A549 (cell line): ENCODE measurements around the gene ZFP36L2.

DNA sequence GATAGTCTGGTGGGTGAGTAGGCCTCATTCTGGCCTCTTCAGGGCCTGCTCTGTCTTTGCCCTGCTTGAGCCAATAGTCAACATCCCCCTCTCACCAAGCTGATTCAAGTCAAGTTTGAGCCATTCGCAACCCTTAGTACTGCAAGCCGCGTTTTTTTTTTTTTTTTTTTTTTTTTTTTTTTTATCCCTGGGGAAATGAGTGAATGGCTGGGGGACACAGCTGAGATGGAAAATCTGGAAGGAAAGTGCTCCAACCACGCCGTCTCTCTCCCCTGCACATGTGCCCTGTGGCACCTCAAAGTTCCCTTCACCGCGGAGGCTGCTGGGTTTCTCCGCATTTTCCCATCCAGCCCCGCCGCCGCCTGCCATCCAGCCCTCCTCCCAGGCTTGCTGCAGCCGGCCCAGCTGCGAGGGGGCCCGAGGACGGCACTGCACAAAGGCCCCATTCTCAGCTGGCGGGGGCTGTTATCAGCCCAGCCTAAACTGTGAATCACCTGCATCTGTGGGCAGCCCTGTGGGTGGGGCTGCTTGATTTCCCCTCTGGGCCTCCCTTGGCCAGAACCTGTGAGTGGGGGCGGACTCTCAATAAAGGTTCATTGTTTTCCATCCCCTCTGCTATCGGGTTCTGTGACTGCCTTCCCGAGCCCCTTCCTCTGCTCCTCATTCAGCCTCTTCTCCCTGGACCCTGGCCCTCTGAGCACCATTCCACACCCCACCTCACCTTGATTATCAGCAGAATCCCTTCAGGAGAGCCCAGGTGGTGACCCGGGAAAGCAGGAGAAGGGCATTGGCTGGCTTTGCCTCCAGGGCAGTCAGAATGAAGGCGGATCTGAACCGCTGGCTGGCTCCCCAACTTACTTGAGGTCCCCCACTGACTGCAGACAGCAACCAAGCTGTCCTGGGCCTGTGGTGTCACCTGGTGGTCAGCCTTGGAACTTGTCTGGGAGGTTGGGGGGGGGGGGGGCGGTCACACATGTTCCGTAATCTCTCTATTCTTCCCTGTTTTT, 204.6 kb downstream of the ZFP36L2 start:
- PRO-cap, result no peak
CAGE:
- cytosol, long polyA plus RNA, result no peak
- long polyA plus RNA, result no peak
- nucleus, long polyA plus RNA, result no peak

- PRO-cap, result no peak
CAGE:
- cytosol, long polyA plus RNA, result no peak
- long polyA plus RNA, result no peak
- nucleus, long polyA plus RNA, result no peak
These were observed 187.1 kb downstream of the ZFP36L2 start for GRCh38 chr2:43039112-43039841.

DNA sequence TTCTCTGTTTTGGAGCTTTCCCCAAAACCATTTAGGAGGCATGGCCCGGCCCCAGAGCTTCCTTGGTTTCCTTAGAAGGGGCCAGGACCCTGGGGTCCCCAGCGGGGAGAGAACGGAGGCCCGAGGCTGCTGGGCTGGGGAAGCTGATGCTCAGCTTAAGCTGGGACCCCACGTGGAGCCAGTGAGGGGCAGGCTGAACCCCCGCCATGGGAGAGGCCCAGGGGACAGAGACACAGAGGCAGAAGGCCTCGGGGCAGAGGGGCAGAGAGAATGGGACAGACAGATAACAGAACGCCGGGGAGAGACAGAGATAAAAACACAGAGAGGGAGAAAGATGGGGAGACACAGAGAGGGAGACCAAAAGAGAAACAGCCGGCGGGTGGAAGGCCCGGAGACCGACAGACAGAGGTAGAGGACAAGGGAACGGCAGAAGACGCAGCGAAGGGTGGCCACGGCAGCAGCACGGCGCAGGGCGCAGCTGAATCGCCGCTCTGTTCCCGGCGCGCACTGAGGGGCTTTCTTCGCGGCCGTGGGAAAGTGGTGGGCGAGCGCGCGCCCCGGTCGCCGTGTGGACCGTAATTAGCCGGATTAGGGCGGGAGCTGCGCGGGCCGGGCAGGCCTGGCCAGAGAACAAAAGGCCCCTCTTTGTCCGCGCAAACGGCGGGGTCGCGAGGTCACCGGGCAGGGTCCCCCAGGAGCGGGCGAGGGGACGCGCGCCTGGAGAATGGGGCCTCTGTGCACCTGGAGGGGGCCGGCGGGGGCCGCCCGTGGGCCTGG, 158.5 kb downstream of the ZFP36L2 start:
- PRO-cap, result no peak
CAGE:
- cytosol, long polyA plus RNA, result no peak
- long polyA plus RNA, result no peak
- nucleus, long polyA plus RNA, result no peak

GRCh38 chr2:43136643-43137468, 89.5 kb downstream of the ZFP36L2 start:
- PRO-cap, result no peak
CAGE:
- cytosol, long polyA plus RNA, result no peak
- long polyA plus RNA, result no peak
- nucleus, long polyA plus RNA, result no peak

DNA sequence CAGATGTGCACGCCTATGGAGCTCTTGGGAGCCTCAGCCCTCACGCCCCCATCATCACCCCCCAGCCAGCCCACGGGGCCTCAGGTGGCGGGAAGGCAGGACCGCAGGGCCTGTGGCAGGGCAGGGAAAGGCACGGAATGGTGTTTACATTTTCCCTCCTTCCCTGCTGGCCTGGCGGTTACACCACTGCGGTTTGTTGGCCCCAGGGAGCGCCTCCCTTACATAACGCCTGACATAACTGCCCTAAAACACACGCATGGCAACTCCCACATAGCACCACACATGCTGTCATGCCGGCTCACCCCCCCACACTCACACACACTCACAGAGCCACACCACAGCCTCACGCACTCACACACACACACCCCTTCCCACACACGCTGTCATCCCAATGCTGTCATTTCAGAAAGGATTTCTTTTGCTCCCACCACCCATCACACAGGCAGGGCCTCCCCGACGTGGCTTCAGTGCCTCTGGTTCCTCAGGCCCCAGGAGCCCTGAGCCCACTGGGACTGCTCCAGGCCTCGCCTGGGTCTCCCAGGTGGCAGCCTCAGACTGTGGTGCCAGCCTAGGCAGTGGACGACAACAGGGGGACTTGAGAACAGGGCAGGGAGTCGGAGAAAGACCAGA, 15.7 kb downstream of the ZFP36L2 start:
- PRO-cap, result no peak
CAGE:
- cytosol, long polyA plus RNA, result no peak
- long polyA plus RNA, result no peak
- nucleus, long polyA plus RNA, result no peak

- PRO-cap, result no peak
CAGE:
- cytosol, long polyA plus RNA, result no peak
- long polyA plus RNA, result no peak
- nucleus, long polyA plus RNA, result no peak
These were observed 1.8 kb downstream of the ZFP36L2 start for GRCh38 chr2:43224600-43225014.

DNA sequence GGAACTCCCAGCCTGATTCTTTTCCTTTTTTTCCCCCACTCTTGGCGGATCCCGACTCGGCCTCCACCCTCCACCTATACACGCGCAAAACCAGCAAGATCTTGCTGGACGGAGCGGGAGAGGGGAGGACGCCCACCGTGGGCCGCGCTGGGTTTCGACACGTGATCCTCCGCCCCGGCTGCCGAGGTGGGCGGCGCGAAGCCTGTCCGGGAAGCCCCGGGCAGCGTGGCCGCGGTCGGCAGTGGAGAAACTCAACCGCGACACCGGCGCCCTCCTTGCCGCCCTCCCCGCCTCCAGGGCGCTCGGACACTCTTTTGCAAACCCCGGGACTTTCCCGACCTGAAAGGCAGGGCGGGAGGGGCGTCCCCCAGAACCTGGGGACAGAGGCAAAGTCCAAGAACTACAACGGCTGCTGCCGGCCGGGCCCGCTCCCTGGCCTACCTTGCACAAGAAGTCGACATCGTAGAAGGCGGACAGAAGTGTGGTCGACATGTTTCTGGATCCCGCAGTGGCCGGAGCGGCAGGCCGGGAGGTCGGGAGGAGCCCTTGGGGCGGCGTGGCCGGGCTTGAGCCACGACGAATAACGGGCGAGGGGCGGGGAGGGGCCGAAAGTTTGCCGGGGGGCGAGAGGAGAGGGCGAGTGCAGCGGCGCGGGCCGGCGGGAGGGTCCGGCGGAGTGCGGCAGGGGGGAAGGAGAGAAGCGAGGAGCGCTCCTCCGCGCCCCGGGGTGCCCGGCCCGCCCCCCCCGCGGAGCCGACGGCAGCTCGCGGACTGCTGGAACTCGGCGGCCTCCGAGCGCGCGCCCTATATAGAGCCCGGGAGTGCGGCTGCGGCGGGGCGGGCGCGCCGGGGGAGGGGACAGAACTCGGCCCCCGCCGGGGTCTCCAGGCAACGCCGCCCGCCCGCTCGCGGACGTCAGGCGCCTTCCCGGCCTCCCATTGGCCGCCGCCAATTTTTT, at the start of gene ZFP36L2:
ZFP36L2 (minus strand) TSS at position 783 of the 958 bp plus-strand sequence.
- PRO-cap, result bidirectional peak, plus-strand start at position 211 of the sequence, minus-strand start at position 88 of the sequence; bidirectional peak, plus-strand start outside the sequence, minus-strand start at position 783 of the sequence
CAGE:
- cytosol, long polyA plus RNA, result start-site peak on the minus strand centred at position 800 of the sequence, 125 bp wide, 93 and 58 reads in 2 replicates
- long polyA plus RNA, result start-site peak on the minus strand centred at position 739 of the sequence, 185 bp wide, 56 and 29 reads in 2 replicates
- nucleus, long polyA plus RNA, result start-site peak on the minus strand centred at position 765 of the sequence, 188 bp wide, 86 and 104 reads in 2 replicates

DNA sequence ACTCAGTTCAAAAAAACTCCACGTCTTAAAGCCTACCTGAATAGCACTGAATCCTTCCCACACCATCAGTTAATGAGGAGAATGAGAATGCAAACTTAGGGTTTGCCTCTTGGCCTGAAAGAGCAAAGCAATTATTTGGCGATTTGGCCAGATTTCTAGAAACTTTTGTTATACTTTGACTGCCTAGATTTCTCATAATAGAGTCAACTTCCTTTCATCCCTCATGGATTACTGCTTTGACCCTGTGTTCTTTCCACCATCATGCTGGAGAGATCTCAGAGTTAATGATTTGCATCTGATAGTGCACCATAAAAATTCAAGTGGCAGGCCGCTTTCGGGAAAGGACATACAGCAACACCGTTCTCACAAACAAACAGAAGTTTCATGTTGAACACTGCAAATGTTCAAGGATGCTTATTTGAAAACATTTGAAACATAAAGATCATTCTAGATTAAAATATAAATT, 143.7 kb upstream of the ZFP36L2 start:
- PRO-cap, result no peak
CAGE:
- cytosol, long polyA plus RNA, result no peak
- long polyA plus RNA, result no peak
- nucleus, long polyA plus RNA, result no peak

GRCh38 chr2:43445197-43445745, 150.6 kb downstream of the THADA start:
- PRO-cap, result no peak
CAGE:
- cytosol, long polyA plus RNA, result no peak
- long polyA plus RNA, result no peak
- nucleus, long polyA plus RNA, result no peak

DNA sequence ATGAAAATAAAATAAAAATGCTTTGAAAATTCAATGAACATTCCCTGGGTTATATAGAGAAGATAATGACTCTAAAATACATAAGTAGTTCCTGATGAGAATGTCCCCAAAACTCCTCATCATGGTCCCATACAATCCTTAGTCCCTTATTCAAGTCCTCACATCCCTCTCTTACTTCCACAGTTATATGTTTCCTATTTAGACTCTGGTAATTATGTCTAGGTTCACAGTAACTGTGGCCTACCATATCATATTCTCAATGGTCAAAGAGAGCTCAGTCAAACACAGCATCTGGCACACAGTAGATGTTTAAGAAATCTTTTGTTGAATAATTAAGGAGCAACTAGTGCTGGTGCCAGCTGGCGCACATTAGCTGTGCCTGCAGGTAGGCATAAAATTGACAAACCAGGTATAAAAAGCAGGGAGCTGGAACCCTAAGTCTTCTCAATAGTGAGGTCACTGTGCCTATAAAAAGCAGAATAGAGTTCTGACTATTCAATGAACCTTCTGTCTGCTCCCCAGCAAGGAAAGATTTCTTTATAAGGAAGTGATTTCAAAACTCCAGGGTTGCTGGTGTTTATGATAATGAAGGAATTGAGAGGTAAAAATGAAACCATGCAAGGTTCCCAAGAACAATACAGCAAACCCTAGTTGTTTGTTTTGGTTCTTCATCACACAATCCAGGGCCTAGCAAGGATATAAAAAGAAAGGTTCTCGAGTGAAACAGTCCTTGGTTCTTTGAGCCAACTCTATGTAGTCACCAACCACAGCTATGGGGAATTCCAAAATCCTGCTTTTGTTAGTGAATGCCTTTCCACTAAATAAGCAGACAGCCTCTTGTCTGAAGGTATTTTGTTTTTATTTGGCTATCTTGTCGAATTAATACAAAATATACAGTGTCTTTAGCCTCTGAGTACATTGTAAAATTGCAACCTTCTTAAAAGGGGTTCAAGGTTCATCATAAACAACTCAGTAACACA, 76.1 kb downstream of the THADA start:
- PRO-cap, result no peak
CAGE:
- cytosol, long polyA plus RNA, result no peak
- long polyA plus RNA, result no peak
- nucleus, long polyA plus RNA, result no peak

- PRO-cap, result no peak
CAGE:
- cytosol, long polyA plus RNA, result no peak
- long polyA plus RNA, result no peak
- nucleus, long polyA plus RNA, result no peak
These were observed 6.2 kb downstream of the DYNC2LI1 start for GRCh38 chr2:43780043-43780497.

- PRO-cap, result no peak
CAGE:
- cytosol, long polyA plus RNA, result no peak
- long polyA plus RNA, result no peak
- nucleus, long polyA plus RNA, result no peak
These were observed 79.7 kb upstream of the LRPPRC start for GRCh38 chr2:44075373-44076078.

DNA sequence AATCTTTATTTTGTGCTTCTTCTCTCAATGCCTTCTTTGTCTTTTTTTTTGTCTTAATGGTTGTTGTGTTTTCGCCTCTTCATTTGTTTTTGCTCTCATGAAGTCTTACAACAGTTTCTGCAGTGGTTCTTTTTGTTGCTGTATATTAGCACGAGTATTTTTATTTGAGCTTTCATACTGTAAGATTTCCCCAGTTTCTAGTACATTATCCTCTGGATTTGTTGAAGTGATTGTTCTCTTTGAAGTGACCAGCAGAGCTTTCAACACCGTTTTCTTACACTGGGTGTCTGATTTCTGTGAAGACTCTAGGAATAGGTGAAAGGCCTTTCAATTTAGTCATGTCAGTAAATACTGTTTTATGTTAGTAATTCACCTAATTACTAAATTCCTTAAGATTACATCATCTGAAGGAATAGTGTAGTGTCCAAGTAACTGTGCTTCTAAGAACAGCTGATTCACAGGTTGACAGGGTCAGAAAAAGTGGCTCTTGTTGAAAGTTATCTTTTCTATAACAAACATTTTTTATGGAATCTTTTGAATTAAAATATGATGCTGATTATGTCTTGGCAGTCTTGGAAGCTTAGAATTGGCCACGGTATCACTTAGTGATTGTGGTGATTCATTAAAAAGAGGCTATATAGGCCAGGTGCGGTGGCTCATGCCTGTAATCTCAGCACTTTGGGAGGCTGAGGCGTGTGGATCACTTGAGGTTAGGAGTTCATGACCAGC, 2.4 kb downstream of the PPM1B start:
- PRO-cap, result no peak
CAGE:
- cytosol, long polyA plus RNA, result no peak
- long polyA plus RNA, result no peak
- nucleus, long polyA plus RNA, result no peak

DNA sequence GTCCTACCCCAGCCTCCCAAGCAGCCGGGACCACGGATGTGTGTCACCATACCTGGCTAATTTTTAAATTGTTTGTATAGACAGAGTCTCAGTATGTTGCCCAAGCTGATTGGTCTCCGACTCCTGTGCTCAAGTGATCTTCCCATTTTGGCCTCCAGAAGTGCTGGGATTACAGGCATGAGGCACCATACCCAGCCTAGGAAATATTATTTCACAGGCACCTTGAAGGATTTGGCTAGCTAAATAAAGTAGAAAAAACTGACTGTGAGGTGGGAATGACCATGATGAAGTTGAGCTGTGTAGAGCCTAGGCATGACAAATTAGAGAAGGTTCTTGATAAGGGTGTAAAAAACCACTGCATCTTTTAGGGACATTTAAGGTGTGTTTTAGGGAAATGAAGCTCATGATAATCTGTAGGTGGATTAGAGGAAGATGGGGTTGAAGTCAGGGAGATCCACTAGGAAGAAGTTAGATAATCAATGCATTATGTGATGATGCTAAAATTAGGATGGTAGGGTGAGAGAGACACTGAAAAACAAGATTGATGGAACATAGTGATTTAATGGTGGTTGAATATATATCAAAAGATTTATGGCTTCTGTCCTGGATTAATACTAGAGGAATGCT, 12.5 kb downstream of the PPM1B start:
- PRO-cap, result no peak
CAGE:
- cytosol, long polyA plus RNA, result no peak
- long polyA plus RNA, result no peak
- nucleus, long polyA plus RNA, result no peak

- PRO-cap, result no peak
CAGE:
- cytosol, long polyA plus RNA, result no peak
- long polyA plus RNA, result no peak
- nucleus, long polyA plus RNA, result no peak
These were observed 10.4 kb downstream of the PREPL start for GRCh38 chr2:44350742-44351385.

DNA sequence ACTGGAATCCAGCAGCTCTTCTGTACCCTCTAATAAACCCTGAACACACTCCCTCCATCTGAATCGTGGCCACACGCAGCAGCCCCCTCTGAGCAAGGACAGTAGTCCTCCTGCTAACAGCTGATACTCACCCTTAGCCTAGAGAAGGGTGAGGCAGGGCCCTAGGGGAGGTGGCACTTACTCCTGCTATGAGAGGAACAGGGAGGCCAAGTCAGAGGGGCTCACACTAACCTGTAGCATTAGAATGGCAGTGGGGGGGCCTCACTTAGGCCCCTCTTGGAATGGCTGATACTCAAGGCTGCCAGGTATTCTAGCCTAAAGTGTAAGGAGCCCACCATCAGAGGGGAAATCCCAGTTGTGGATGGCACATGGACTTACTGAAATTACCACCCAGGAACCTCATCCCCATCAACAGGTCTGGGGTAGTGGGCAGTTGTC, 185.8 kb upstream of the SIX3 start:
- PRO-cap, result no peak
CAGE:
- cytosol, long polyA plus RNA, result no peak
- long polyA plus RNA, result no peak
- nucleus, long polyA plus RNA, result no peak

DNA sequence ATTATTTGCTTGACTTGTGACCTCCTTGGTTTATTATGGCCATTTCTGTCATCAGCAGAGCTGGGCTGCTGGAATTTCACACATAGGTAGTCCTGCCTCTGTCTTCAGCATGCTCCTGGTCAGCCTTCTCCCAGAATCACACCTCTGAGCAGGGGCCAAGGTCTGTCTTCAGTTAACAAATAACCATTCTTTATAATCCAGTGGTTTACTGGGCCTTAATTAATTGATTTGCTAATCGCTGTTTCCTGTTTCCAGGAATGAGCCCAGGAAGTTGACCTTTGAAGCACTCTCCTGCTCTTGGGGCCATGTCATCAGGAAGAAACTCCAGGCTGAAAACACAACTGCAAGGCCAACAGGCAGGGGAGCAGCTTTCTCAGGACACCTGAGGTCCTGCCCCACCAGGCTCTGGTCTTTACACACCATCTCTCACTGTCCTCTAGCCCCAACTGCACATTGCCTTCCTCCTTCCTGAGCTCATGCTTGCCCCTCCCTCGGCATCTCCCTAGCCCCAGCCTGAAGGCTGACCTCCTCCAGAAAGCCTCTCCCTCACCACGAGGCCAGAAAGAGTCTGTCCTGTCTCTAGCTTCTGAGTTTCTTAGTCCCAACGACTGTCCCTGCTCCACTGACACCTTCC, 278.4 kb downstream of the SRBD1 start:
- PRO-cap, result no peak
CAGE:
- cytosol, long polyA plus RNA, result no peak
- long polyA plus RNA, result no peak
- nucleus, long polyA plus RNA, result no peak

DNA sequence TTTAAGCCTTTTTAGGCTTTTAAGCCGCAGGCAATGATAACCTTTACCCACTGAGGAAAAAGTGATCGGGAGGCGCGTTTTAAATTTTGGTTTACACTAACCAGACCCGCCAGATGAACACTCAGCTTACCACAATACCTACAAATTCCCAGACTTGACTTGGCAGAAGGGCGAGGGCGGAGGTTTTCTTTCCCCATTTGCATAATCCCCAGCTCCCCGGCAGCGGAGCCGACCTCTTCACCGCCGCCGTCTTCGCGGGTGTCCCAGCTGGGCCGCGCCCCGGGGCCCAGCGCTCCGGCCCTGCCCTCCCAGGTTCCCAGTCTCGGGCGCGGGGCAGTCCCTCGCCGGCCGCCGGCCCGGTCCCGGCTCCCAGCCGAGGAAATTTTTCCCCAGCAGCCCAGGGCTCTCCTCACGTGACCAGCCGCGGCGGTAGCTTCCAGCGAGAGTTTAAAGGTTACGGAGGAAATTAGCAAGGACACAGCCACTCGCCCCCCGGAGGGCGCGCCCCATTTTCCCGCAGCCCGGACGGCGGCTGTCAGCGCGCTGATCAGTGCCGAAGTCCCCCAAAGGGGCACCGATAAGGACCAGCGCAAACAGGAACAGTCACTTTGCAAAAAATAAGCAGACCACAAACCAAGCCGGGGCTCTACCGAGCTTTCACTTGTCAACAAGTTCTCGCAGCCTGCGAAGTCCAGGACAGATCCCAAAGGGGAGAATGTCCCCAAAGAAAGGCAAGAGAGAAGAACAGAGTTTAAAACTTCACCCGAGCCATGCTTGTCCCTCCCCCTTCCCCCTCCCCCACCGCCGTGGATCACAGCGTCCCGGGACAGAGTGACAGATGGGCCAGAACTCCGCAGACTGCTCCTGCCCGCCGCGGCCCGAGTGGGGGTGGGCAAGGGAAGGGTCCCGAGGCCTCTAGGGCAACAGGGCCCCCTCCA, 1.4 kb upstream of the PRKCE start:
- PRO-cap, result bidirectional peak, plus-strand start at position 472 of the sequence, minus-strand start at position 369 of the sequence
CAGE:
- cytosol, long polyA plus RNA, result no peak
- long polyA plus RNA, result no peak
- nucleus, long polyA plus RNA, result no peak

DNA sequence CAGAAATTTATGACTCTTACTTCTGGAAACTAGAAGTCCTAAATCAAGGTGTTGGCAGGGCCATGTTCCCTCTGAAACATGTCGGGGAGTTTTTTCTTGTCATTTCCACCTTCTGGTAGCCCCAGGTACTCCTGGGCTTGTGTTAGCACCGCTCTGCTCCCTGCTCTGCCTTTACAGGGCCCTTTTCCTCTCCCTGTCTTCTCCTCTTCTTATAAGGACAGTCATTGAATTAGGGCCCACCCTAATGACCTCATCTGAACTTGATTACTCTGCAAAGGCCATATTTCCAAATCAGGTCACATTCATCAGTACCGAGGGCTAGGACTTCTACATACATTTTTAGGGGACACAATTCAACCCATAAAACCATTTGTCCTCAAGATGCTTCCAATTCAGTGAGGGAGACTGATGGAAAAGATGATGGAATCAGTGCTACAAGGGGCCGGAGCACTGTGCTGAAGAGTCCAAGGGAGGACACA, 40.8 kb downstream of the PRKCE start:
- PRO-cap, result no peak
CAGE:
- cytosol, long polyA plus RNA, result no peak
- long polyA plus RNA, result no peak
- nucleus, long polyA plus RNA, result no peak

GRCh38 chr2:45699029-45700135, 47.9 kb downstream of the PRKCE start:
- PRO-cap, result no peak
CAGE:
- cytosol, long polyA plus RNA, result no peak
- long polyA plus RNA, result no peak
- nucleus, long polyA plus RNA, result no peak